Esophagus squamous epithelium (tissue), 4 donors: ENCODE measurements around a stretch of chr15.

DNA sequence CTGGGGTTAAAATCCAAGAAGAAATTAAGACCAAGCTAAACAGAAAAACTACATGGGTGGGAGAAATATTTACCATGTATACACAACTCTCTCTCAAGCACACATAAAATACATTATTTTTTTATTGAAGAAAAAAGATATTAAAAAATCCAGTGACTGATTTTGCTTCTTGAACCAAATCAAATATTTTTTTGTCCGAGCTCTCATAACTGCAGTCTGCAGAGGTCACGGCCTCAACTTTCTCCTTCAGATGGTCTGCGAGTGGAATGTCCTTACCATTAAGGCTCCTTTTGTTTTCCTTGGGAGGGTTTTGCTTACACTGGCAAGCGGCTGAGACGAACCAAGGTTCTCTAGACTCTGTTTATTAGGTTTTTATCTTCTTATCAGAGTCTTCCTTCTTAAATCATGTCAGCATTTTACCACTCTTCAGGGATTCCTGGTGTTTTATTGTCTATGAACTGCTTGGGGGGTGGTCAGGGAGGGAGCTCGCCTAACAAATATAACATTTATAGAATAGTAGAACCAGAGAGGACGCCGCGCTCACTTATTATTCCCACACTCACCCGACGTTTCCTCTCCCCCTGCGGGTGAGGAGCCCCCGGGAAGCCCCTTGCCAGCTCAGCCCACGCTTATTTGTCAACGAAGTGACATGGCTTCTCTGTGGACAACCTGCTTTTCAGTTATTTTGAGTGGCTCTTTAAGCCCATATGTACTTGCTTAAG is 773.6 kb upstream of the NR2F2 start:
- PRO-cap: no peak
- RAMPAGE, long total RNA, 4 experiments: no peak in any of the 4 experiments

- PRO-cap: no peak
- RAMPAGE, long total RNA, 4 experiments: no peak in any of the 4 experiments
Observed at GRCh38 chr15:95659315-95660191, 670.9 kb upstream of the NR2F2 start.

DNA sequence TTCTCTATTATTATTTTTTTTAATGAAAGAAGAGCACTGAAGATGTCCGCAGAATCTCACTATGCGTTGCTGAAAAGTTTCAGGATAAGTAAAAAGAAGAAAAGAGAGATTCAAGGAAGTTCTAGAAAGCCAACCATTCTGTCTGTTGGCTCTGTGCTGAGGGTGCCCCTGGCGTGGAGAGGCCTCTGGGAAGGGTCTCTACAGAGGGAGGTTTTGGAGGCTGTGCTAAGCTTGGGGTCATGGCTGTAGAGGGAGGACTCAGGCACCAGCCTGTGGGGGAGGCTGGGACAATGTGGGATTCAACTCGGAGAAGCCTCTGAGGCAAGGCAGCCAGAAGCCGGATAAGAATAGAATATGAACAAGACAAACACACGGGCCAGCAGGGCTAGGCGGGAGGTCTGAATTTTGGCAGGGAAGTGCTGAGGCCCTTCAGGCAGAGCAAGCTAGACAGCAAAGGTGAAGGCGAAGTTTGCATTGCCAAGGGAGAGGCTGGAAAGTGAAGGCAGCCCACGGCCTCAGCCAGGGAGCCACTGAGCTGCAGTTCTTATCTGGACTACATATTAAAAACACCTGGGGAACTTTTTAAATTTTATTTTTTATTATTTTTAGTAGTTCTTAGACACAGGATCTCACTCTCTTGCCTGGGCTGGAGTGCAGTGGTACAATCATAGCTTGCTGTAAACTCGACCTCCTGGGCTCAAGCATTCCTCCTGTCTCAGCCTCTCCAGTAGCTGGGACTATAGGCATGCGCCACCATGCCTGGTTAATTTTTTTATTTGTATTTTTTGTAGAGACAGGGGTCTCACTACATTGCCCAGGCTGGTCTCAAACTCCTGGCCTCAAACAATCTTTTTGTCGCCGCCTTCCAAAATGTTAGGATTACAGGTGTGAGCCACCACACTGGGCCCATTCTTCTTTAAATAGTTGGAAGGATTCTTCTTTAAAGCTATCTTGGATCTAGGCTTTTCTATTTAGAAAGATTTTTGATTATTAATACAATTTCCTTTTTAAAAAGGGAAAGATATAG is 611.9 kb upstream of the NR2F2 start:
- PRO-cap: no peak
- RAMPAGE, long total RNA, 4 experiments: no peak in any of the 4 experiments

DNA sequence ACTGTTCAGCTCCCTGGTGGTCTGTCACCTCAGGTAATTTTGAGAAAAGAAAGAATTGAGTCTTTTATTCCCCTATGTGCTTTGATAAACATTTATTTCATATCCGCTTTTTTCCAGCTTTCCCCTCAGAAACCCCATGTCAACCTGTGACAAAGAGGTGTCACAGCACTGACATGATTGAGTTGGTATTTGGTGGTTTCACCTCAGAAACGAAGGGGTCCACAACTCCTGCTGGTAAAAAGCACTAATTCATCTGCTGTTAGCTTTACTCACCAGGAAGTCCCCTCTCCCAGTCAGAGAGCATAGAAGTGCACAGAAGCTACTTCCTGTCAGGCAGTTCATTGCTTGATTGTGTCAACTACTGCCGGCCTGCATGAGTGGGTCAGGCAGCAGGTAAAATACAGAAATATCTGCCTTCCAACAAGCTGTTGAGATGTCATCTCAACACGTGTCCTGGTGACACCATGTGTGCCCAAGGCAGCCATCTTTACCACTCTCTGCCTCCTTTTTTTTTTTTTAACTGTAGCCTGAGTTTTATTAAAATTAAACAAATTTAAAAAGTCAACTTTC is 596.6 kb upstream of the NR2F2 start:
- PRO-cap: no peak
- RAMPAGE, long total RNA, 4 experiments: no peak in any of the 4 experiments

- PRO-cap: no peak
- RAMPAGE, long total RNA, 4 experiments: no peak in any of the 4 experiments
Observed at GRCh38 chr15:96042818-96043371, 287.6 kb upstream of the NR2F2 start.

- PRO-cap: no peak
- RAMPAGE, long total RNA, 4 experiments: no peak in any of the 4 experiments
Observed at GRCh38 chr15:96171737-96172349, 158.7 kb upstream of the NR2F2 start.

DNA sequence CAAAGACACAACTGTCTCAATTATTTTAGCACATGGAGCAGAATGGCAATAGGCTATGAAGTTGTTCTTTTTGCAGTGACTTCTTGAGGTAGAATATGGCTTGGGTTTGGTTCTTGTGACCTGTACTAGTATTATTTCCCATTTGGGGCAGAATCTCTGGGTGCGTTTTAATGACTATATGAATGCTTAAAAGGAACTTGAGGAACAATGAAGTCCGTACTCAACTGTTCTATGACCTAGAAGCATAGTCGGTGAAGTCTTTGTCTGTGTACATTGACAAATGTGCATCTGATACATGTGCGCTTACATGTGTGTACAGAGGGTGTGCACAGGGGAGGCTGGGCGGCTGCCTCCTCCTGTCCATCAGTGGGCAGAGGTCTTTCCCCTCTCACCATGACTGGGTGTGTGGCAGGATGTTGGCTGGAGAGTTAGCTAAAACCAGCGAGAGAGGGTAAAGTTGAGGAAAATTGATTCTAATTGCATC is 1.1 kb upstream of the NR2F2 start:
- PRO-cap: bidirectional peak, plus-strand start outside the sequence, minus-strand start at position 407 of the sequence
- RAMPAGE, long total RNA, 4 experiments: no peak in any of the 4 experiments

DNA sequence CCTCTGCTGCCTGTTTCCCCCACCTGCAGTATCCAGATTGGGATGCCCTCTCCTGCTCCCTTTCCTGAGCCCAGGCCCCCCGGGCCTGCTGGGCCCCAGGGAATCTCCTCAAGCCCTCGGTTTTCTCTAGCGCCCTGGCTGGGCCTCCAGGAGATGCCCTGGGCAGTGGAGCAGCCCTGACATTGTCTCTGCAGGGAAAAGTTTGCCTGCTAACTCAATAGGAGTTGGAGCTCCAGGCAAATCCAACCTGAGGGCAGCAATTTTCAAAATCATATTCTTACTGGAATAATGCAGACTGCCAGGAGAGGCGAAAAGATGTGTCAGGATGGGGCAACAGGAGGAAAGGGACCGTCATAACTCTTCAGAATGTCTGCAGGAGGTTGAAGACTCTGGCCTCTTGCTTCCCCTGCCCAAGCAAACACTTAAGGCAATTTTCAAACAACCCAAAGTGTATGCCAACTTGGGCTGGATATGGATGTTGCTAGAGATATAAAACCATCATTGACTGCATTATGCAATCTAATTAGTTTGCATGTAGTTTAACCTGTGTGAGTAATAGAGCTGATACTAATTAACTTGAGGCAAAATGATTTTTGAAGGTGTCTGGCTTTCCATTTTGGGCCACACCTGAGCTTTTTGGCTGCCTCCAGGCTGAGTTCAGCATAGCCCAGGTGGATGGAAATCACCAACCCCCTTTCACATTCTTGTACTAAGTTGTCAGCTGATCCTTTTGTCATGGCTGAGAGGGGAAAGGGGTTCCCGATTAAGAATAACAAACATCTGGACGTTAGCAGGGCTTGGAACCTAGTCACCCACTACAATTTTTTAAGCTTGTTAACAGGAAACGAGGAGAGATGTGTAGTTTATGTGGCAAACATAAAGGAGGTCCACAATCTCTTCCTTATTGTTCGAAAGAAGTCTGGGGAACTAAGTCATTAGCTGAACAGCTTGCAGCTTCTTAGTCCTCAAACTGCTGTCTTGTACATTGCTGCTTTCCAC is 4.6 kb downstream of the NR2F2 start:
- PRO-cap: bidirectional peak, plus-strand start at position 364 of the sequence, minus-strand start at position 188 of the sequence
- RAMPAGE, long total RNA, 4 experiments: no peak in any of the 4 experiments

- PRO-cap: bidirectional peak, plus-strand start at chr15:96337215, minus-strand start at chr15:96337094; unidirectional peak, minus-strand start at chr15:96337508
- RAMPAGE, long total RNA, 4 experiments: no peak in any of the 4 experiments
Observed at GRCh38 chr15:96336911-96337795, 6.7 kb downstream of the NR2F2 start.

- PRO-cap: unidirectional peak, minus-strand start at chr15:96344623
- RAMPAGE, long total RNA, 4 experiments: no peak in any of the 4 experiments
Observed at GRCh38 chr15:96343790-96344813, 13.6 kb downstream of the NR2F2 start.

DNA sequence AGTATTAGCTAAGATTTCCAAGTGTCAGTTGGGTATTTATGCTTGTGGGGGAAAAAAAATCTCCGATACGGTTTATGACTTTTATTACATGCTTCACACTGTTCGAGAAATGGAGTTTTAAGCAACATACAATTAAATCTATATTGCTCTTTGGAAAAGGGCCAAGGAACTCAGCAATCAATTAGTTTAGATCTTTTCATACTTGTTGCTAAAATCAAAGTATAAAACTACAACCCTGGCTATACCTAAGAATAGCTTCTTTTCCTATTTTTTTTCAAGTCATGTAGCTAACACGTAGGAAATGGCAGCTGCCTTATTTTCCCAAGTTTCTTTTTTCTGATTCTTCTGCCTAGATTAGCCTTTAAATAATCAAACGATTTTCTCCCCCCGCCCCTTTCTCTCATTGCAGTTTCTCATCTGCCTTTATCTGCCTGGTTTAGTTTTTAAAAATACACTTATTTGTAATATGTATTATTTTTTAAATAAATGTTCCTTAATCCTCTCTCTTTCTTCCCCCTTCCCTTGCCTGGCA is 16.1 kb downstream of the NR2F2 start:
- PRO-cap: bidirectional peak, plus-strand start at position 155 of the sequence, minus-strand start outside the sequence
- RAMPAGE, long total RNA, 4 experiments: no peak in any of the 4 experiments

DNA sequence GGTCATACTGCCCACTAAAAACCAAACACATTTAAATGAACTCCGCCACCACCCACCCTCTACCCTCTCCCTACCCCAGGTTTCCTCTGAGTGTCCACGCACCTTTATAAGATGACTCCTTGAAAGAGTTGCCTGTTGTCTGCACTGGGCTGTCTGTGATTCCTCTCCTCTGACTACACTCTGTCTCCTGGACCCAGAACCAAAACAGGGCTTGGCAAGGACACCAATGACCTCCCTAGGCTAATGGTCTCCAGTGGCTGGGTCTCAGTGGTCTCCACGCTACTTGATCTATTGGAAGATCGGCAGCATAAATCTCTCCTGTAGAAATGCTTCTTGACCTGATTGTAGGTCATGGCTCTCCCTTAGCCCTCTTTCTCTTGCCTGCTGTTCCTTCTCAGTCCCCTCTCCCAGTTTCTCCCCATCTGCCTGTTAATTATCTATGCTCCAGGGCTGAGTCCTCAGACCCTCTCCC is 55.9 kb downstream of the ARRDC4 start:
- PRO-cap: no peak
- RAMPAGE, long total RNA, 4 experiments: no peak in any of the 4 experiments

DNA sequence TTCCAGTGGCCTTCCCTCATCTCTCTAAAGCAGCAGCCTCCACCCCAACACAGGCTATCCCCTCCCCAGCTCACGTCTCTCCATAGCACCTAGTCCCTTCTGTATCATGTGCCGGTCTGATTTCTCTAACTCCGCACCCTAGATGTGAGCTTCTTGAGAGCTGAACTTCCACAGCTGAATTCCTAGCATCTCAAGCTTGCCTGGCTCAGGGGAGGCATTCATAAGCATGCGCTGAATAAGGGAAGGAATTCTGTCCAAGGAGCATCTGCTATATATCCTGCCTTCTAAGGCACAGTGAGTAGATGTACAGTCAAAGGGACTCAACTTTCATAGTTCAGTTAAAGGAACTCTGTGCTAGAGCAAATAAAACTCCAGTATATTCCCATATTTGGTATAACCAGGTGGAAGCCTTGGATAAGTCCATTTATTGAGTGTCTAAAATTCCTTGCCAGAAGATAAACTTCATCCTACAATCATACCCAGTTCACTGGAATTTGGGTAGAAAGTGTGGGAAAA is 57.2 kb downstream of the ARRDC4 start:
- PRO-cap: no peak
- RAMPAGE, long total RNA, 4 experiments: no peak in any of the 4 experiments

DNA sequence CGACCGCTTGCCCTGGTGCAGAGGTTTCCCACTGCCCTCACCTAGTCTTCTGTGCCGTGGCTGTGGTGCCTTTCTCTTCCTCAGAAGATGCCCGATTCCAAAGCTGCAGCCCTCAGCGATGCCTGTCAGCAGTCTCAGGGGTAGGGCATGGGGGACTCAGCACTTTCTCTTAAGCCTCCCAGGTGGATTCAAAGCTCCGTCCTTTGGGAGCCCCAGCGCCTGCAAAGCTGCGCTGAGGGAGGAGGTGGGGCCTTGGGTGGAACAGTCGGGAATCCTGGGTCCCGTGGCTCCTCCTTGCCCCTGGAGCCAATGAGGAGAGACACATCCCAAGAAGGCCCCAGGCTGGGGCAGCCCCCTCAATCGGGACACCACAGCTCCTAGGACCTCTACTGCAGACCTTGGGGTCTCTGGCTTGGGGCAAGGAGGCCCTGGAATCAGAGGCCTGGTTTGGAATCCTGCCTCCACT is 227.5 kb upstream of the IGF1R start:
- PRO-cap: no peak
- RAMPAGE, long total RNA, 4 experiments: start-site peak on the minus strand in 1 of 4 experiments, centred at position 217 of the sequence, 8 reads per replicate

GRCh38 chr15:98666640-98667024 is 18.3 kb downstream of the IGF1R start:
- PRO-cap: no peak
- RAMPAGE, long total RNA, 4 experiments: no peak in any of the 4 experiments

DNA sequence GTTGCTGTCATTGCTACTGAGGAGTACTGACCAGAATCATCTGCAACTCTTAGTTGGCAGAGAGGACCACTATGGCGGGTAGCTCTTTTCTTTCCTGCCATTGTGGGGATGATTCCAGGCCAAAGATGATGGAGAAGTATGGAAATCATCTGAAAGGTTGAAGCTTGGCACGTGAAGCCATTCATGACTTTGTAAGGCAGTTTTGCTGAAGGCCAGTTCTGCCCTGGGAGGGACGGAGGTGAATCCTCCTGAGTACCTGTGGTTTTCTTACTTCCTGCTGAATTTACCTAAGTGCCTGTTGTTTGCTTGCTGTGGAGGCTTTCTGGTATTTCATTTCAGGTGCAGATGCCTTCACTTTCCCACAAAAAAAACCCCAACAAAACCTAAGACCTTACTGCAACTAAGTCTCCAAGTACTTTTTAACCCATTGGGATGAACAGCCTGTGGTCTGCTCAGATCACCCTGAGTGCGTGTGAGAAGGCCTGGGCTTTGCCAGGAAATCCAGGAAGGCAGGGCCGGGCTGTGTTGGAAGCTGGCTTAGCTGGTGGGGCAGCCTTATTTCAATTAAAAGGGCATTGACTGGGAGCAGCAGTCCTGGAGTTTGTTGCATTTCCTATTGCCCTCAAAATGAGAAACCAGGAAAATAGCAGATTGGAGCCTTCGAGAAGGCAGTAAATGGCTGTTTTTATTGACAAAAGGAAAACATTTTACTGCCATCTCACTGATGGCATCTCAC is 65.2 kb downstream of the IGF1R start:
- PRO-cap: no peak
- RAMPAGE, long total RNA, 4 experiments: no peak in any of the 4 experiments

GRCh38 chr15:98714148-98714618 is 65.8 kb downstream of the IGF1R start:
- PRO-cap: no peak
- RAMPAGE, long total RNA, 4 experiments: no peak in any of the 4 experiments

DNA sequence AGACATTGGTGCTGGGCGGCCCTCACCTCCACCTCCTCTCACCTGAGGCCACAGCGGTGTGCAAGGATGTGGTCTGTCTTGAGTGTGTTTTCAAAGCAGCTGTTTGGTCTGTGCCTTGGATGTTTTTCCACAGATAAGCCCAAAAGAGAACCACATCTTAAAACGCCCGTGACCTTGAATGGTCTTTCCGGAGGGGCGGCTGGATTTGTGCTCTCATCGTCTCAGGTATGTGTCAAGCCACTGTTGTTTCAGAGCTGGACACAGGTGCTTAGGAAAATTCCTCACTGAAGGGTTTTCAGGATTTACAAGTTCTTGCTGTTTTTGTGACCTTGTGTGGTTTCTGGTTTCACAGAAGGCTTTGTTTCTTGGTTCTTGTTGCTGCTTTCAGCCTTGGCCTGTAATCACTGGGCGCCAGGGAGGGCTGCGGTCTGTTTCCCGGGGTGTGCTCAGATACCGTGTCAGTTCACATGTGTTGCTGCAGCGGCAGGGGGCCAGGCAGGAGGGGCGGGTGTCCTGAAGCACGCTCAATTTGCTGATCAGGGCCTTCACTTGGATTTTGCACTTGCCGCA is 128.4 kb downstream of the IGF1R start:
- PRO-cap: no peak
- RAMPAGE, long total RNA, 4 experiments: no peak in any of the 4 experiments

DNA sequence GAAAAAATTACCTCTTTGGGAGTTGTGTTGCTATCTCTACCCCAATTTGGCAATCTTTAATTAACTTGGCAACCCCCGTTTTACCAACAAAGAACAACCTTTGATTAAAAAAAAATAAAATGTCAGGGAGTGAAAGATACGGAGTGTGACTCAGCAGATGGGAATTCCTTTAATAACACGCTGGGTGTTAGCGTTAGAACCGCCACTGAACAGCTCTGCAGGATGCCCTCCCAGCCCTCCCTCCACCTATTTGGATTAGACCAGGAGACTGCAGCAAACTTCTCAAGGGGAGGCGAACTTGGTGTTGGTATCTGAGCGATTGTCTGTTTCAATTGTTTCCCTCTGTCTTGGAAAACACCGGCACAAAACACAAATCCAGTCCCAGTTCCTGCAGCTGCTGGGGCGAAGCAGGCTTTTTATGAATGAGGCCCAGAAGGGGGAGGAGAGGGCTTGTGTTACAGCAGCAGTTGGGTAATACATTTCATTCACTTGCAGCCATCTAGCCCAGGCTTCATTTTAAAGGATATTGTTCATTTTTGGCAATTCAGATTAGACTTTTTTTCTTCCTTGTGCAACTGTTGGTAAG is 152.2 kb downstream of the IGF1R start:
- PRO-cap: no peak
- RAMPAGE, long total RNA, 4 experiments: no peak in any of the 4 experiments

- PRO-cap: no peak
- RAMPAGE, long total RNA, 4 experiments: no peak in any of the 4 experiments
Observed at GRCh38 chr15:98835072-98835700, 172.4 kb downstream of the PGPEP1L start.